Measurements from ENCODE around the genes PEX7 and IL22RA2.

DNA sequence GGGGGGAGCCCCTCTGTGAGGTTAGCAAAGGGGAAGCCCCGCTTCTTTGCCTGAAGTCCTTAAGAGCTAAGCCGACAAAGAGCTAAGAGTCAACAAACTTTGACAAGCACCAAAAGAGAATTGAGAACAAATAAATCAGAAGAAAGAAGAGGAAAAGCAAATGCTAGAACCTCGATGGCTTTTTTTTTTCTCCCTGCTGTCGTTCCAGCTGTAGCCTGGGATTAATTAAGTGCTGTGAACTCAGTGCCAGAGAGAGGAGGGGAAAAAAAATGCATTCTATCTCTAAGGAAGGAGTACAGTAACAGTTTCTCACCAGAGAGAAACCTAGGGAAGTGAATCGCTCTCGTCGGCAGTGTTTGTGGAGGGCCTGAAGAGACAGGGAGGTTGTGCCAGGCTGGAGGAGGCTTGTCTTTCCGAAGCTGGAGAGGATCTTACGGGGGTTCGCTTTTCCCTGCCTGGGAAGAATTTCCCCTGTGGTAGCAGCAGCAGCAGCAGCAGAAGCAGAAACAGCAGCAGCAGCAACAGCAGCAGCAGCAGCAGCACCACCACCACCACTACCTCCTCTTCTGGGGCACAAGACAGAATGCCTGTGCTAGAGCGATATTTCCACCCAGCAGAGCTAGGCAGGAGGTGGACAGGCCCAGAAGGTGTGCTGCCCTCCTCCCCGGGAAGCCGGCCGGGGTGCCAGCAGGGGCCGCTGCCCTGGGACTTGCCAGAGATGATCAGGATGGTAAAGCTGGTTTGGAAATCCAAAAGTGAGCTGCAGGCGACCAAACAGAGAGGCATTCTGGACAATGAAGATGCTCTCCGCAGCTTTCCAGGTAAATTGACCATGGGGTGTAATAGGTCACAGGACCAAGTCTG is 186.4 kb downstream of the PDE7B start:
- PRO-cap, 2 experiments: peak in 1 of 2 experiments; most common plus-strand start position 503 of the sequence (in 1)
- RAMPAGE, long total RNA, 4 experiments: start-site peak on the plus strand in 1 of 4 experiments, centred at position 422 of the sequence, 5 reads per replicate

DNA sequence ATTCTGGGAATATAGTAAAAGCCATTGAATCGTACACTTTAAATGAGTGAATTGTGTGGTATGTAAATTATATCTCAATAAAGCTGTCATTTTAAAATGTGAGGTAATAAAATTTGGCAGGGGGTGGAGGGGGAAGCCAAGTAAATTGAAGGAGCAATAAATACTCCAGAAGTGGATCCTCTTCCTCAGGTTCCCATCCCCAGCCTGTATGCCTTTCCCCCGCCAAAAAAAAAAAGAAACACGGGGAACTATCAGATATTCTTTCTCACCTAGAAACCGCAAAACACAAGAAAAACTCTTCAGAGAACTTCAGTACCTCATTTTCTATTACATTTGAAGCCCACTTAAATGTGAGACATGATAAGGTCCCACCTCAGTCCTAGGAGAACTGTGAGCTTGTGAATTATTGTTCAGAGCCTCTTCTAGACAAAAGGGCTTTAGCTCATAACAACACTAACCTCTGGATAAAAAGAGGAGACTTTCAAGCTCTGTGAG is 161.3 kb downstream of the MTFR2 start:
- PRO-cap, 2 experiments: peak in 1 of 2 experiments; most common plus-strand start position 229 of the sequence (in 1)
- RAMPAGE, long total RNA, 4 experiments: no peak in any of the 4 experiments

DNA sequence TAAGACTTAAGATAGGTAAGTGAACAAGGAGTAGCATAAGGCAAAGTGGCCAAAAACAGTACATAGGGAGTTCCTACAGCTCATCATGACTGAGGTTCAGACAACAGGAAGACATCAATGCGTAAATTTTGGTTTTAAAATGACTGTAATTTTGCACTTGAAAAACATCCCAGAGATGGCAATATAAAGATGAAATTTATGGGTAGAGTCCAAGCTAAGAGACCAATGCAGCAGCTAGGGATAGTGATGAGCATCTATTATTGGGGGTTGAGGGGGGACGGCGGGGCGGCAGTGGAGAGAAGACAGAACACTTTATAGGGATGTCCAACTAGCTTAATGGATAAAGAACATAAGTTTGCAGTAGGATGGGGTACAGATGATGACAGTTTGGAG is 2.5 kb upstream of the MTFR2 start:
- PRO-cap, 2 experiments: no peak in any of the 2 experiments
- RAMPAGE, long total RNA, 4 experiments: no peak in any of the 4 experiments

- PRO-cap, 2 experiments: no peak in any of the 2 experiments
- RAMPAGE, long total RNA, 4 experiments: no peak in any of the 4 experiments
Observed at GRCh38 chr6:136325885-136326615, 36.4 kb upstream of the BCLAF1 start.

GRCh38 chr6:136510643-136511111 is 39.5 kb downstream of the MAP7 start:
- PRO-cap, 2 experiments: no peak in any of the 2 experiments
- RAMPAGE, long total RNA, 4 experiments: no peak in any of the 4 experiments

GRCh38 chr6:136592057-136592971 is 42.1 kb upstream of the MAP7 start:
- PRO-cap, 2 experiments: no peak in any of the 2 experiments
- RAMPAGE, long total RNA, 4 experiments: start-site peak on the minus strand in 1 of 4 experiments, at chr6:136592592-136592599 at its widest, 21 reads per replicate

- PRO-cap, 2 experiments: no peak in any of the 2 experiments
- RAMPAGE, long total RNA, 4 experiments: no peak in any of the 4 experiments
Observed at GRCh38 chr6:136751551-136752156, 40.6 kb downstream of the MAP3K5 start.

- PRO-cap, 2 experiments: no peak in any of the 2 experiments
- RAMPAGE, long total RNA, 4 experiments: no peak in any of the 4 experiments
Observed at GRCh38 chr6:136820424-136821050, 1.9 kb upstream of the PEX7 start.

GRCh38 chr6:136822037-136822651 is at the start of gene PEX7:
TSS of gene PEX7 (plus strand) at chr6:136822592.
- PRO-cap, 2 experiments: peak in 2 of 2 experiments; most common plus-strand start chr6:136822564 (in 1); most common minus-strand start chr6:136822465 (in 1)
- RAMPAGE, long total RNA, 4 experiments: no peak in any of the 4 experiments

DNA sequence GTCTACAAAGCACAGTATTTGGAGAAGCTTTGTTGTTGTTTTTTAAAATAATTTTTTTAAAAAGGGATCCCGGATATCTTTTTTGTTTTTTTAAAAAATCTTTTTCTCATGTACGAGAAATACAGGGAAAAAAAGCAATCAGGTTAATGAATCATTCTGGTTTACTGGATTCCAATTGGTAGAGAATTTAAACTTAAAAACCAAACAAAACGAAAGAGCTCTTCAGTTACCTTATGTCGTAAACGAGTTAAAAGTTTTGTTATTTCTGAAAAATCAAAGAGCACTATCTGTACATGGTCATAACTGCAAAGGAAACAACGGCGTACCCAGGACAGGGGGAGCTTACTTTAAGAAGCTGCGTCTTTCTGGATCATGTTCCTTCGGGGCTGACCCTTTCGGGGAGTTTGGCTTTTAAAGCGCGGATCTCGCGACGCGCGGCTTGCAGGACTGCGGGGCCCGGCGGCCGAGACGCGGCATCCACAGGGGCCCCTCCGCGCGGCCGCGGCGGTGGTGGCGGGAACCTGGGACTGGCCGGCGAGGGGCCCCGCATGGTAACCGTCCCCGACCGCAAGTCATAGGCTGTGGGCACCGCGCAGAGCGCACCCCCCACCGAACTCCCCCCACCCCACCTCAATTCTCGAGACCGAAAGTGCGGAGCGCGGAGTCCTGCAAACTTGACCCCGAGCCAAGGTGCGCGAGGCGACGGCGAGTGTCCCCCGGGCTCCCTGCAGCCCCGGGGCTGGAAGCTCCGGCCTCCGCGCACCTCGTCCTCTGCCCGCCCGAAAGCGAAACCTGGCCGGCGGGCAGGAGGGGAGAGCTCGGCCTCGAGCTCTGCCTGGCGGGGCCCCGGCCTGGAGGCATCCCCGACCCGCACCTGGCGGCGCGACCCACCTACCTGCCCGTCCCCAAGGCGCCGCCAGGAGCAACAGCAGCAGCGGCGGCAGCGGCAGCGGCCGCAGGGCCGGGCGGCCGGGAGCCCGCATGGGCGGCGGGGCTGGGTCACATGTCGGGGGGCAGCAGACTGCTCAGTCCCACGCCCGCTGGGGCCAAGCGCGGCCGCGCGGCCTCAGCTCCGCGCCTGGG is 678 bp downstream of the IL20RA start:
- PRO-cap, 2 experiments: peak in 1 of 2 experiments; most common plus-strand start position 482 of the sequence (in 1); most common minus-strand start position 382 of the sequence (in 1)
- RAMPAGE, long total RNA, 4 experiments: no peak in any of the 4 experiments

DNA sequence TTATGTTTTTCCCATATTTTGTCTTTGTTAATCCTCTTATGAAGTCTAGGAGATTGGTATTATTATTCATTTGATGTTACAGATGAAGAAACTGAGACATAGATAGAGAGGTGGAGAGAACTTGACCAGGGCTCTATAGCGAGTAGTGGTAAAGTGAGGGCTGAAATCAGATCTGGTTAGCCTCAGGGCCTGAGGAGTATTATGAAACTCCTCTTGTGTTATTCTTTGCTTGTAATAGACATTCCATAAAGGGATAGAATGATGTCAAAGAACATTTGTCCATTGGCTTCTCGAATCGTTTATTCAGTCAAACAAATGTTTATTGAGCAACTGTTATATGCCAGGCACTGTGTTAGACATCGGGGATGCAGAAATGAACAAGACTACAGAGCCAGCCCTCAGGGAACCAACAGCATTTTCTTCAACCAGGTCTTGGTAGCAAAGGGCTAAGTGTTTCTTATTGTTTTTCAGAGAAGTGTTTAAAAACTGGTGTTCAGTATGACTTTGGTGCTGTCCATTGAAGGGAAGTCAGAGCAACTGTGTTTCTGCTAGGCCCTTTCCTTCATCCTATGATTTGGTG is at the start of gene IL22RA2:
IL22RA2 (minus strand) TSS at position 154 of the 580 bp plus-strand sequence.
- PRO-cap, 2 experiments: no peak in any of the 2 experiments
- RAMPAGE, long total RNA, 4 experiments: no peak in any of the 4 experiments

DNA sequence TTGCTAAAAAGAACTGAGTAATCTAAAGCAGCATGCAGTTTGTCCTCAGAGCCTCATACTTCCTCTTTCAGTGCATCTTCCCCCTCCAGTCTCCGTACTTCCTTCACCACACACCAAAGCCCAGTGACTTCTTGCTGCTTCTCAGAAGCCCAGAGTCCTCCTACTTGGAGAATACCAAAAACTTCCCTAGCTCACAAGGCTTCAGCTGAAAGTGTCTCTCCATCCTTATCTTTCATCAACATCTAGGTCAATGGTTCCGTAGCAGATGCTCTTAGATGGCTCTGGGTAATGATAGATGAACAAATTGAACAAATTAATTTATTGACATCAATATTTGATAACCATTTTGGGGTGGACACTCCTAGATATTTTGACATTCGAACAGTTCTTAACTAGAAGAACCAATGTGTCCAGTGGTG is 5.8 kb upstream of the IFNGR1 start:
- PRO-cap, 2 experiments: no peak in any of the 2 experiments
- RAMPAGE, long total RNA, 4 experiments: no peak in any of the 4 experiments

GRCh38 chr6:137389109-137389590 is 105.0 kb downstream of the OLIG3 start:
- PRO-cap, 2 experiments: no peak in any of the 2 experiments
- RAMPAGE, long total RNA, 4 experiments: no peak in any of the 4 experiments

GRCh38 chr6:137647785-137648097 is 153.5 kb upstream of the OLIG3 start:
- PRO-cap, 2 experiments: no peak in any of the 2 experiments
- RAMPAGE, long total RNA, 4 experiments: no peak in any of the 4 experiments

DNA sequence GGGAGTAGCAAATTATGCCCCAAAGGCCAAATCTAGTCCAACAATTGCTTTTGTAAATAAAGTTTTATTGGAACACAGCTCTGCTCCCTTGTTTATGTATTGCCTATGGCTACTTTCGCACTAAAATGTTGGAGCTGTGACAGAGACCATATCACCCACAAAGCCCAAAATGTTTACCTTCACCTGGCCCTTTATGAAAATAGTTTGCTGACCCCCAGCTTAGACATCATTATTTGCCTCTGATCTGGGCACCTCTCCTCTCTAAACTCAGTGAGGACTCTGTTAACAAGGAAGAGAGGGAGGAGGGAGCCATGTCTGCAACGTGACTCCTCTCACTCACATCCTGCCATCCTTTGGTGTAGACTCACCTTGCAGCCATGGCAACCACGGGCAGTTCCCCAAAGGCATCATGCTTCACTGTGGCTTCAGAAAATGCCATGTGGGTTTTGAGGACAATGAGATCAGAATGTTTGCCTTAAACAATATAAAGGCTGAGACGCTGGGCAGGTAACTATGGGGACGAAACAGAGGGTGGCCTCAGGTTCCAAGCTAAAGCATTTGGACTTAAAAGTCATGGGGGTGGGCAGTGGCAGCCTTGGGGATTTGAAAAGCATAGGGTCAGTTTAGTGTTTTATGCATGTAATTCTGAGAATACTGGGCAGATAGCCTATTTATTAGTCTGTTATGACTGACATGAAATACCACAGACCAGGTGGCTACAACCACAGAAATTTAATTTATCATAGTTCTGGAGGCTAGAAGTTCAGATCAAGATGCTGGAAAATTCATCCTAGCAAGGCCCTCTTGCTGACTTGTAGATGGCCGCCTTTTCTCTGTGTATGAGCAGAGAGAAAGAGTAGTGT is 149.6 kb upstream of the TNFAIP3 start:
- PRO-cap, 2 experiments: no peak in any of the 2 experiments
- RAMPAGE, long total RNA, 4 experiments: no peak in any of the 4 experiments

GRCh38 chr6:137723019-137723621 is 143.9 kb upstream of the TNFAIP3 start:
- PRO-cap, 2 experiments: no peak in any of the 2 experiments
- RAMPAGE, long total RNA, 4 experiments: no peak in any of the 4 experiments

DNA sequence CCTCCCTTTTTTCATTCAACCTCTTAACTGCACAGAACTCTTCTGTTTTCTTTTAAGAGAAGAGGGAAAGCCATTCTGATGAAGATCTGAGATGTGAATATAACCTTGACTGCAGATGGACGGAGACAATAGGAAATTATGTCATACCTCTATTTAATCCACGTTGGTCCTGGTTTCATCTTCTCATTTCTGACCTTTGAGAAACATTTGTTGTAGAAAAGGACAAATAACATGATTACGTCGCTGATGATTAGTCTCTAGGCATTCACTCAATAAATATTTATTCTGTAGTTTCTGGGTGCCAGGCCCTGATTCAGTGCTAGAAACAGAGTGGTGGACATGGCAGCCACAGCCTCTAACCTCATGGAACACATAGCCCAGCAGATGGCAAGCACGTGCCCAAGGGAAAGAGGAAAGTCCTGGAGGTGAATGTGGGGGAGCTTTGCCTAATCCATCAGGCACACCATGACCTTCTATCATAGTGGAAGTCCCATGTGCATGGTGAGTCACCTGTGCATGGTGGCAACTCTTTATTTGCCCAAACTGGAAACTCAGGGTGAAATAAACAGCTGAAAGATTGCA is 143.2 kb upstream of the TNFAIP3 start:
- PRO-cap, 2 experiments: no peak in any of the 2 experiments
- RAMPAGE, long total RNA, 4 experiments: start-site peak on the minus strand in 1 of 4 experiments, centred at position 187 of the sequence, 22 reads per replicate

GRCh38 chr6:137731894-137732552 is 135.0 kb upstream of the TNFAIP3 start:
- PRO-cap, 2 experiments: no peak in any of the 2 experiments
- RAMPAGE, long total RNA, 4 experiments: no peak in any of the 4 experiments

GRCh38 chr6:137829028-137830195 is 37.6 kb upstream of the TNFAIP3 start:
- PRO-cap, 2 experiments: no peak in any of the 2 experiments
- RAMPAGE, long total RNA, 4 experiments: no peak in any of the 4 experiments

GRCh38 chr6:137862516-137863295 is 4.4 kb upstream of the TNFAIP3 start:
- PRO-cap, 2 experiments: no peak in any of the 2 experiments
- RAMPAGE, long total RNA, 4 experiments: no peak in any of the 4 experiments

All from upper lobe of left lung (tissue), 5 donors.